Measurements from ENCODE around the gene ARID4B.

DNA sequence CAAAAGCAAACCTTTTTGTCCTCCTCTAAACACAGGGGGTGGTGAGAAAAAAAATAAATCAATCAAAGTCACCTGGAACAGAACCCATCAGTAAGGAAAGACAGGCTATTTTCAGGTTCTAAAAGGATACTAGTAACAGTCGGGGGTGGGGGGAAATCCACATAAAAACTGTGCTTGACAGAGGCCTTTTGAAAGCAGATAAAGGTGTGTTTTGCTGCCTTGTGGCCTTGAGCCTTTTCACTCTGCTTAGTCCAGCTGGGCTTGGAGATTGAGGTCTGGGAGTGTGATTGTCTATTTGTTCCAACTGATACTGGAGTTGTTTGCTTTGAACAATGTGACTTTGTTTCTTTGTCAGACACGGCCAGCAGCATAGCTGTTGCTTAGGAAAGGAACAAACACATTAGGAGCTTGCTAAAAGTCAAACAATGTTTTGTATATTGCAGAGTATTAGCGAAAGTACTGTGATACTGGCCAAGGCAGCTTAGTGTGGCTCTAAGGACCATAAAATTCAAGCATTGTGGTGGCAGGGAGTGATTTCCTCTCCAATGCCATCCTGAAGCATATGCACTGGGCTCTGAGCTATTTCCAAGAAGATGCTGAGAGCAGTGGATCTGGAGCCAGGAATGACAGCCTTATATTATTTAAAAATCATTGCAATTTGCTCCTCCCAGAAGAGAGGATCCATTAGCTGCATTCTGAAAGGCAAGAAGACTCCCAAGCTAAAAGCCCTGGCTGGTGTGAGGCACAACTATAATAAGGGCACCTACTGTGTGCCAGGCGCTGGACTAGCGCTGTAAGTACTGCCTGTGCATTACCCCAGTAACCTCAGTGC lies 141.3 kb upstream of the IRF2BP2 start:
- PRO-cap = unidirectional peak, minus-strand start at position 270 of the sequence

DNA sequence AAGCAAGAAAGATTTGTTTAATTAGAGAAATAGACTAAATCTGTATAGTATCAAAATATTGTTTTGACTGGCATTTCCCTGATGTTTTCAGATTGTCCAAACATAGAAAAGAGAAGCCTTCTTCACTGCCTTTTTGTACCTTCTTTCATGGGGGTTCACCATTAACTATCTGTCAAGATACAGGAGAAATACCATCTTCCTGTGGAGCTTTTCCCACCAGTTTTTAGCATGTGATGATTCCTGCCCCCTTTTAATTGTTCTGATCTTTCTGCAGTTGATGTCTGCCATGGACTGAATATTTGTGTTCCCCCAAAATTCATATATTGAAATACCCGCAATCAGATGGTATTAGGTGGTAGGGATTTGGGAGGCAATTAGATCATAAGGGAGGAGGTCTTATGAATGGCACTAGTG lies 143.6 kb upstream of the IRF2BP2 start:
- PRO-cap = no peak

DNA sequence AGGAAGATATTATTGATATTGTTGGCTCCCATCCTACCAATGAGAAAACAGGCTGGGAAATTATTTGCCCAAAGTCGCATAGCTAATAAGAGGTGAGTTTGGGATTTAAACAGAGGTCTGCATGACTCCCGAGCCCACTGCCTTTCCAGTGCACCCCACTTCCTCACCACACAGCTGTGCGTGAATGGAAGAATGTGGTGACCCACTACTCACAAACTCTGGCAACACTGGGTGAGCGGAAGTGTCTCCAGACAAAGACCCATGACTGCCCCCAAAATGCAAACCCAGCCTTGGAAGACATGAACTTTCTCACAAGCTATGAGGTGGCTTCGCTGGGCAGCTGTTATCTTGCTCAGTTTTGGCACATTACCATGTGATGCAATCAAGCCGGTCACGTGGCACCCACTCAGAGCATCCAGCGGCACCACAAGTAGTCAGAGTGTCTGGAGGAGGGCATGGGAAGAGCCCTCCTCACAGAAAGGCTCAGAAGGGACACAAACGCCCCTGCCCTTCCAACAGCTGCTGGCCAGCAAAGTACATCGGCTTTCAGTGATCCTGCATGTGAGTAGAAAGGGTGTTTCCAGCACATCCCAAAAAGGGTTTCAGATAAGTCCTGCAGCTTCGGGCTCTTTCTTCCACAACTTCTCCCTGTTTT lies 145.4 kb upstream of the IRF2BP2 start:
- PRO-cap = unidirectional peak, plus-strand start at position 437 of the sequence

DNA sequence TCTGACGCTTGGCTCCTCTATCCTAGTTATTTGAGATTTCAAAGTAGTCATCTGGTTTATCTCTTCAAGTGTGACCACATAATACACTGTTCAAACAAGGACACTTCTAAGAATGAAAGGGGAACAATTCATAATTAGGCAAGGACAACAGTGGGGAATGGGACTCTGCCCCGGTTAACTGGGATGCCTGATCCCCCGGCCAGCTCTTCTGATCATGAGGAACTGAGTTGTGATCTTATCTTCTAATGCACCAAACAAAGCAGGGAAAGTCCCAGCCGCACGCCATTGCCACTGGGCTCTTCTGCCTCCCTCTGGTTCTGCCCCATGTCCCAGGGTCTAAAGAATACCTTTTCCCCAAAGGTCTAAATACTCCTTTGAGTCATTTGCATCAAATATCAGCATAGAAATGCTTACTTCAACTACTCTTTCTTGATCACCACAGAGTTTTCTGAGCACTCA lies 158.2 kb upstream of the IRF2BP2 start:
- PRO-cap = no peak

GRCh38 chr1:234816881-234818016 lies 207.3 kb upstream of the IRF2BP2 start:
- PRO-cap = no peak

GRCh38 chr1:234841666-234842426 lies 231.9 kb upstream of the IRF2BP2 start:
- PRO-cap = no peak

DNA sequence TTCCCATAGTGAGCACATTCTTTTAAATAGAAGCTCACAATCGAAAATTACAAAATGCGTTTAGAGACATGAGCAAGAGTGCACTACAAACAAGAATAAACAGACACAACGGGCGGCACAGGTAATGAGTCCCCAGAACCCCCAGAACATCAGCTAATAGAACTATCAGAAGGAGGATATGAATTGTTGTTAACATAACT lies 235.6 kb upstream of the IRF2BP2 start:
- PRO-cap = no peak

DNA sequence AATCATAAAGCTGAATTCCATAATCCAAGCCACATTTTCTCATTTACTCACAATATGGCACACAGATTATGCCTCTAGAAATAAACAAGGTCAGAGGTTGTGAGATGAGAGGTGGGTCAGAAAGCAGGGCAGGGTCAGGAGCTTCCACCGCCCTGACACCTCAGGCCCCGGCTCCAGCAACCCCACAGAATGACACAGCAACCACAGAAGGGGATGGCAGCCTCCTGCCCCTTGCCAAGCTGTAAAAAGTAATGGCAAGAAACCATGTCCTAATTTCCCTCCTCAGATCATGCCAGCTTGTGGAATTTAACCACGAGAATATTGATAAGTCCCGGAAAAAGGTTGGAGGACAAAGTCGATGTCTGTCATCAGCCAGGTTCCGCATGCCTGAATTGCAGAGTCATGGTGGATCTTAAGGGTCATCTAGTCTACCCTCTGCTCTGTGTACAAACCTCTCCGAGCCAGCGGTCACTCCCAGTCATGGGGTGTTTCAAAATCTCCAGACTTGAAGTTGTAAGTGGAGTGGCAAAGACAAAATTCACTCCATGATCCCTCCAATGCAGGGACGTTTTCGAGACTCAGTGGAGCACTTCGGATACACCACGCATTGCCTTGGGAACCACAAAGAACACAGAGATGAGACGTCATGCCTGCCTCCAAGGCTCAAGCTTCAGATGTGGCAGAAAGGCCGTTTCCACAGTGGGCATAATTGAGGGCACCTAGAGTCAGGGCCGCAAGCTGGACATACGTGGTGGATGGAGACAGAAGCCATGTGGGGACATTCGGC lies 254.1 kb downstream of the TOMM20 start:
- PRO-cap = no peak

- PRO-cap = no peak
Observed at GRCh38 chr1:234879214-234880181, 249.1 kb downstream of the TOMM20 start.

DNA sequence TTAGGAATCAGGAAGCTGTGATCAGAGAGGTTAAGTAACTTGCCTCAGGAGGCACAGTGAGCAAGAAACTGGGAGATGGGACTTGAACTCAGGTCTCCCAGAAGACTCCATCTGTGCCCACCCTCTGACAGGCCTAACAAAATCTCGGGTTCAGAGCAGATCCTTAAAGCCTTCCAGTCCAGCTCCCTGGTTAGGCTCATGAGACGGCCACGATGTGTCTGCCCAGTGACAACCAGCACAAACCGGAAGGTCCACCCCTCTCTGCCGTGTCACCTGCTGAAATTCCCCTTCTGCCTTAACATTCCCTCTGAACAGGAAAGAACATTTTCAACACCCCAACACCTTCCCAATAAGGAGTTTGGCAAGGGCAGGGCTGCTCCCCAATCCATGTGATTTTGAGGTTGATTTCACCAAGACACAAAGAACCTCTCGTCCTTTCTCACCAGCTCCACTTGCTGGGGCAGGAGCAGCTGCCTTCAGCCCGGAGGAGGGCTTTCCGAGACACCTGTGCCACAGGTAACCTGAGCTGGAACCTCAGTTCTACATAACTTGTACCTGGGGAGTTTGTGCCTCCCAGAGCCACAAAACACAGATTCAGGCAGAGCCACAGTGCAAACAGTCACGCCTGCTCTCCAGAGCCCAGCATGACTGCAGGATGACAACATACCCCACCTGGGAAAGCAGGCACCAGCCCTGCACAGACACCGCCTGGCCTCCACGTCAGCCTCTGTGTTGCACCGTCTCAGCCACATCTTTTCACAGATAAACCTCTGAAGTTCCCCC lies 229.9 kb downstream of the TOMM20 start:
- PRO-cap = no peak

GRCh38 chr1:234915745-234916559 lies 212.7 kb downstream of the TOMM20 start:
- PRO-cap = no peak

GRCh38 chr1:234924521-234925271 lies 203.9 kb downstream of the TOMM20 start:
- PRO-cap = no peak

DNA sequence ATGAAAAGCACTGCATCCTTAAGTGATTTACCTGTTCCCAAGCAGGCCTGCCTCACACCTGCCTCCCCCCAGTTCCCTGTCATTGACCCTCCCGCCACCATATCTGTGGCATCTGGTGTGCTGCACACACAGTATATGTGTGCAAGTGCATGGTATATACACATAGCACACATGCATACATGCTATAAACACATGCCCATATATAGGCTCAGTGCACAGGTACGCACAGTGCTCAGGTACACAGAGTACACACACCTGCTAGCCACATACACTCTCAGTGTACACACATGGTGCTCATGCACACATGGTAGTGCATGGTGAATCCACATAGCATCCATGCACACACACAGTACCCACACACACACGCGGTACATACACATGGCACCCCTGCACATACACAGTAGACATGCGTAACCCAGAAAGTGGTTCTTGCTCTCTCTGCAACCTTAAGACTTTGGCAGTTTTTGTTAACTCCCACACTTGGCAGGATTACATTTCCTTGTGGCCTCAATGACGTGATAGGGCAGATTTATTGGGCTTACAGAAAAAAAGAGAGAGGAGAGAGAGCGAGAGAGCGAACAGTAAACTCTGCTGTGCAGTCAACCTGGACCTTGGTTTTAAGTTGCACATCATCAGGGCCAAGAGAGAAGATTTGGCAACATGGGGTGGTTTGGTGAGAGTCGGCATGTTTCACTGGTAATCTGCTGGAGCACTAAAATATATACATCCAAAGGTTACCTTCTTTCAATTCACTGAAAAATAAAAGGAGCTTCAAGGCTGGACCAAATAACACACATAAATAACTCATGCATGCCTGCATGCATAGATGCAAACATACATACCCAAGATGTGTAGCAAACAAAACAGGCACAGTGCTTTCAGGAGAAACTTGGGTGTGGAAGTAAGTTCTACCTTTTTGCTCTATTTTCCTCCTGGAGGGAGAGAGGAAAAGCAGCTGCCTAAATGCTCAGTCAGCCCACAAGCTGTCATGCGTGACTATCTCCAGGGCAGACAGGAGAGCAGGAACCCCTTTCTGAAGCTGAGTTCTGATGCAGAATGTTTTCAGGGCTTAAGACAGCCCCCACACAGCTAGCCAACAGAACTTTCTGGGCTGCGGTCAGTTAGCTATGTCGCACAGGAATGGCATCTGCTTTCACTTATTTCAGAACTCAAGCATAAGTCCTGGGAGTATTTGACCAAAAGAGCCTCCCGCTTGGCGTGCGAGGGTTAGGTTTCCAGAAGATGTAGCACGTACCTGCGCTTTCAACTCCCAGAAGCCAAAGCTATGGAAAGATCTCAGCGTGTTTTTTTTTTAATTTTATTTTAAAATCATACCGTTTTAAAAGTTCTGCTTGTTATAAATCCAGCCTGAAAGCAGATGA lies 166.4 kb downstream of the TOMM20 start:
- PRO-cap = bidirectional peak, plus-strand start at position 543 of the sequence, minus-strand start at position 456 of the sequence; bidirectional peak, plus-strand start at position 1,199 of the sequence, minus-strand start at position 1,142 of the sequence

DNA sequence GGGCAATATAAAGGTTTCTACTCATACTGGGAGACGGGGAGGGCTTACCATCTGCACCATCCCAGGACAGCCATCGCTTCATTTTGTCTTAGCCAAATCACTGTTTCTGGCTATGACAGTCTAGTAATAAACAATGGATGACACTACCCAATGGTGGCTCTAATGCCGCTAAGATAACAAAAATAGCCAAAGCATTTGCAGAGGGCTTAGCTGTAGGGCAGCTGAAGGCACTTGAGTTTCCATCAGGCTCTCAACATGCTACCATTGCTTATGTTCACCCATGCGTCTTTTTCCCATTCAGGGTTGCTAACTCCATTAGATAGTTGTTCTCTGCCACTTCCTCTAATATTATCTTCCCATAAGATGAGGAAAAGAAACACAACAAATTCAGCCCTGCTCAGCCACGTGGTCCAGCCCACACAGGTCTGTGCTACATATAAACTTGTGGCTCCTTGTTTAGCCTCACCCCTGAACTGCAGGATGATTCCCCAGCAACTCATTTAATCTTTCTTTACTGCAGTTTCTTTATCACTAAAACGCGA lies 159.6 kb downstream of the TOMM20 start:
- PRO-cap = no peak

DNA sequence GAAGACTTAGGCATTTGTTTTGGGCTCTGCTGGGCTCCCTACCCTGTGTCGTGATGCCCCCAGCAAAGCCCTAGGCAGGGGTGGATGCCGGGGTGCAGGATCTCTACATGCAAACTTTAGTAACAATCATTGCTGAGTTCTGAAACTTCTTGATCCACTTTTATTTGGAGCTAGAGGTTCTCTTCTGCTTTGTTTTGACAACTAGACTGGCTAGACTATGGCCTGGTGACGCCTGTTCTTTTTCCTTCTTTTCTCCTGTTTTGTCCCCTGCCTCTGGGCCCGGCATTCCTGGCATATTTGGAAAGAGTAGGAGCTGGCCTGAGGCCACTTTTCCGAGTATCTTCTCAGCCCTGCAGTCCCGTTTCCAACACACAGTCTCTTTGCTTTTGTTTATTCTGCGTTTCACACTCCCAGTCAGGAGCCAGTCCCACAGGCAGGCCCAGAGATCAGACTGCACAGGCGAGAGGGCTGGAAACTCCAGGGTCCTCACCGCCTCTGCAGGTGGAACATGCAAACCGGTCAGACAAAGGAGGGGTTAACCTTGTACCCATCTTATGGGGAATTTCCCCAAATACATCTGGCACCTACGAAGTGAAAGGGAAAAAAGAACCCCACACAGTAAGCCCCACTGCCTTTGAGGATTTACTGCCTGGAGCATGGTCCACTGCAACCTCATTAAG lies 141.2 kb downstream of the TOMM20 start:
- PRO-cap = no peak

DNA sequence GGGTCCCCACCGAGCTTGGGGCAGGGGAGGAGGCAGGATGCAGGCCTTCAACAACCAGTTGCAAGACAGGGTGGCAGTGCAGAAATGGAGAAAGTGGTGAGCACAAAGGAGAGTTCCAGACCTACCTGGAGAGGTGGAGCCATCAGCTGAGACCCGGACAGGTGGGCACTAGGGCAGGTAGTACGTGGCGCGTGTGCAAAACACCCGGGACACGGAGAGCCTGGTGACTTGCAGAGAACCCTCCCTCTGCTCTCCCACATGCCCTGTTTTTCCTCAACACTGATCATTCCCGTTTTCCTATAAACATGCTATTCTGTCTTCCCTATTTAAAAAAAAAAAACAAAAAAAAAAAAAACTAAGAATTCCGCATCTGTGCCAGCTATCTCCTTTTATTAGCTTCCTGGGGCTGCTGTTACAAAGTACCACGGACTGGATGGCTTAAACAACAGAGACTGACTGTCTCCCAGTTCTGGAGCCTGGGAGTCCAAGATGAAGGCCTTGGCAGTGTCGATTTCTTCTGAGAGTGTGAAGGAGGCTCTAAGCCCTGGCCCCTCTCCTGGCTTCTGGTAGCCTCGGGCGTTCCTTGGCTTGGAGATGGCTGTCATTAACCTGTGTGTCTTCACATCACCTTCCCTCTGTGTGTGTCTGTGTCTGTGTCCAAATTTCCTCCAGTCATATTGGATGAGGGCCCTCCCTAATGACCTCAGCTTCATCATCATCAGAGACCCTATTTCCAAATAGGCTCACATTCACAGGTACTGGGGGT lies 138.6 kb downstream of the TOMM20 start:
- PRO-cap = no peak

GRCh38 chr1:235220309-235220621 lies 59.2 kb upstream of the RBM34 start:
- PRO-cap = no peak

- PRO-cap = no peak
Observed at GRCh38 chr1:235326520-235326943, 1.4 kb downstream of the ARID4B start.

DNA sequence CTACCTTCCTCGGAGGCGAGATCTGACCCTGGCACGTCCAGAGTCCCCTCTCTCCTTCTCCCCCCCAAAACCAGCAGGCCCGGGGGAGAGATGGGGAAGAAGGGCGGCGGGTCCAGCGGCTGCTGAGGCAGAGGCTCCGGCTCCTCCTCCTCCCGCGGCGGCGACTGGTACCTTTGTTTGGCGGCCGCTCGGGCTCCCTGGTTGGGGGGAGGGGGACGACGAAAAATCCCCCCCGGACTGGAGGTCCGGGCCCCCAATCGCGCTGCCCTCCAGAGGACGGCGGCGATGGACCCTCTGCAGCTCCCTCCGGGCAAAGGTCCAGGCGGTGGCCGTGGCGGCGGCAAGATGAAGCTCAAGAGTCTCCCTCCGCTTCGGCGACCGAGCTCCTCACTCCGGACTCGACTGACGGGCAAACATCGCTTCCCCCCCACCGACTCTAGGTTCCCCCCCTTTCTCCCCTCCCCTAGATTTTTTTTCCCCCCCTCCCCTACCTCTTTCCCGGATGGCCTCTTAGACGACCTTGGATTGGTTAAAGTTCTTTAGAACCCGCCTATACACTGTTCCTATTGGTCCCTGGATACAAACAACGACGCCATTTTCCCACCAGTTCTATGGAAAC lies at the start of gene ARID4B:
ARID4B (minus strand) TSS at position 415 of the 619 bp plus-strand sequence.
- PRO-cap = unidirectional peak, minus-strand start at position 162 of the sequence; bidirectional peak, plus-strand start outside the sequence, minus-strand start at position 404 of the sequence

DNA sequence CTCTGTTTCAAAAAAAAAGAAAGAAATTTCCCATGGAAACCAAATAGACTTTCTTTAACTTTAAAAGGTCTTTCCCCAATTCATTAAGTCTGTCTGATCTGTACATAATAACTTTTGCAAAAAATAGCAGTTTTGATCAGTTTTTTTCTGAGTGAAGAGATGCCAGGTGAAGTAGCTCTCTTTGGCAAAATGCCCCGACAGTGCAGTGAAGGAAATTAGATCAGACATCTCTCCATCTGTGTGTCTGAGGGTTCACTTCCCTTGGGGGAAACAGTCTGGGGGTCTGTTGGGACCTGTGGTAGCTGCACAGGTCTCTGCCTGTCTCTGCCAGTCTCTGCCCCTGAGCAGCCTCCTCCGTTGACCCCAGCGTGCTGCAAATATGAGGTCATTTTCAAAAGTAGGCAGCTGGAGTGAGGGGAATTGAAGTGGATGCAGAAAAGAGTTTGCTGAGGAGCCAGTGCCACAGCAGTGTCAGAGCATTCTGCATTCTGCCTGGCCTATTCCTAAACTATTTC lies 54.5 kb downstream of the TBCE start:
- PRO-cap = no peak